Non-pigmented ciliary epithelial cell (primary cell): ENCODE measurements around the gene WNT7B.

- RRBS: no CpG with 5 or more reads among the region's 17 CpGs
These were observed 10.6 kb downstream of the RIBC2 start for GRCh38 chr22:45423937-45424664.

DNA sequence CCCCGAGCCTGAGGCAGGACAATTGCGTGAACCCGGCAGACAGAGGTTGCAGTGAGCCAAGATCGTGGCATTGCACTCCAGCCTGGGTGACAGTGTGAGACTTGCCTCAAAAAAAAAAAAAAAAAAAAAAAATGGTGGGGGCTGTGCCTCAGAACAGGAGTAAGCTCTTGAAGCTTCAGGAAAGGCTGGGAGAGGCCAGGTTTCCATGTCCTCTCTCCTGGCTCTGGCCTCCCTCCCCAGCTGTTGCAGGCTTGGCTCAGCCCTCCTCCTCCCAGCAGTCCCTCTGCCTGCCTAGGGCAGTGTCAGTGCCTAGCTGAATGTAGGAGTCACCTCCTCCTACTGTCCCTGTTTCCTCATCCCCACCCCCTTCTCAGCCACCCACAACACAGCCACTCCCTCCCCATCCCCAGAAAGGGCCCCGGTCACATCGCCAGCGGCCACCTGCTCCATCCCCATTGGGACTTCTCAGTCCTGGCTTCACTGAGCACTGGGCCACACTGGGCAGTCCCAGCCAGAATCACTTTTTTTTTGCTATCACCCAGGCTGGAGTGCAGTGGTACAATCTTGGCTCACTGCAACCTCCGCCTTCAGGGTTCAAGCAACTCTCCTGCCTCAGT, 3.0 kb upstream of the FBLN1 start:
- RRBS: no CpG with 5 or more reads among the region's 8 CpGs

- RRBS: 28% methylated on average over 1 of the region's 17 CpGs
These were observed 15.7 kb downstream of the FBLN1 start for GRCh38 chr22:45518327-45518905.

DNA sequence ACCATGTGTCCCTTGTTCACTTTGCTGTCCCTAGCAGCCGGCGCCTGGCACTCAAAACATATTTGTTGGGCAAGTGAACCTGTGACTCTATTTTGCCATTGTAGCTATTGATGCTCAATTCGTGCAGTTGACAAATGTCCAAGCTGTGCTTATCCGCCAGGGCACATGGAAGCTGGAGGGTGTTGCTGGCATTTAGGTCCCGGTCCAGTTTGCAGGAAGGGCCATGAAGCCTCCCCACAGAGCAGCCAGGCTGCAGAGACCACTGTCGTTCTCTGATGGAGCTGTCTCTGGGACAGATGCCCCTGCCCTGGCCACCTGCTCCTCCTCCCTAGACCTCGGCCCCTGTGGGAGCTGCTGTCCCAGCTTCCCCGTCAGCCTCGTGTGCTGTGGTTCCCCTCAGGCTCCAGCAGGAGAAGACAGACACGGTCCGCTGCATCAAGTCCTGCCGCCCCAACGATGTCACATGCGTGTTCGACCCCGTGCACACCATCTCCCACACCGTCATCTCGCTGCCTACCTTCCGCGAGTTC, 71.5 kb downstream of the FBLN1 start:
- RRBS: no CpG with 5 or more reads among the region's 20 CpGs

- RRBS: no CpG with 5 or more reads among the region's 9 CpGs
These were observed 113.9 kb downstream of the ATXN10 start for GRCh38 chr22:45785297-45786117.

GRCh38 chr22:45976889-45977725, at the start of gene WNT7B:
Gene WNT7B, minus strand, starts transcription at chr22:45977162.
- RRBS: 2% methylated on average over 18 of the region's 84 CpGs

DNA sequence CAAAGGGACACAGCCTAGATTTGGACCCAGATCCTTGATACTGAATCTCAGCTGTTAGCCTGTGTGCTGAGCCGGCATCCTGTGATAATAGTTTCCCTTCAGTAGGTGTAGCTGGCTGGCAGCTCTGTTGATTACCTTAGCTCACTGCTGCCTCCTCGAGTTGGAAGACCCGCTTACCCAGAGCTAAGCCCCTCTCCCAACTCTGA, 59.7 kb upstream of the WNT7B start:
- RRBS: no CpG with 5 or more reads among the region's 3 CpGs

- RRBS: 3% methylated on average over 23 of the region's 49 CpGs
These were observed 76.4 kb upstream of the WNT7B start for GRCh38 chr22:46053210-46054001.

- RRBS: 90% methylated on average over 2 of the region's 23 CpGs
These were observed 86.1 kb upstream of the WNT7B start for GRCh38 chr22:46062696-46063863.

DNA sequence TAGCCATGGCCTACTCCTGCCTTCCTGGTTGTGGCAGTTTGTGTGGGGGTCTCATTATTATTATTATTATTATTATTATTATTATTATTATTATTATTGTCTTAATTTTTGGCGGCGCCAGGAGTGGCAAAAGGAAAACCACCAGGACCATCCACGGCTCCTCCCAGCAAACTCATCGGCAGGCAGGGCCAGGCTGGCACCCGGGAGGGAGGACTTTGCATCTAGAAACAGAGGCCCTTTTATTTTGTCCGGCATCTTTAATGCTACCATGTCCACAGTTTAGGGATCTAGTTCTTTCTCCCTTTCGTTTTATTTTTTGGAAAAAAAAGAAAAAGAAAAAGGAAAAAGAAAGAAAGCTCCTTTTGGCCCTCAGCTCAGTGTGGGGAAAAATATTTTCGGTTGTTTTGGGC, 69.4 kb upstream of the PPARA start:
- RRBS: no CpG with 5 or more reads among the region's 8 CpGs

DNA sequence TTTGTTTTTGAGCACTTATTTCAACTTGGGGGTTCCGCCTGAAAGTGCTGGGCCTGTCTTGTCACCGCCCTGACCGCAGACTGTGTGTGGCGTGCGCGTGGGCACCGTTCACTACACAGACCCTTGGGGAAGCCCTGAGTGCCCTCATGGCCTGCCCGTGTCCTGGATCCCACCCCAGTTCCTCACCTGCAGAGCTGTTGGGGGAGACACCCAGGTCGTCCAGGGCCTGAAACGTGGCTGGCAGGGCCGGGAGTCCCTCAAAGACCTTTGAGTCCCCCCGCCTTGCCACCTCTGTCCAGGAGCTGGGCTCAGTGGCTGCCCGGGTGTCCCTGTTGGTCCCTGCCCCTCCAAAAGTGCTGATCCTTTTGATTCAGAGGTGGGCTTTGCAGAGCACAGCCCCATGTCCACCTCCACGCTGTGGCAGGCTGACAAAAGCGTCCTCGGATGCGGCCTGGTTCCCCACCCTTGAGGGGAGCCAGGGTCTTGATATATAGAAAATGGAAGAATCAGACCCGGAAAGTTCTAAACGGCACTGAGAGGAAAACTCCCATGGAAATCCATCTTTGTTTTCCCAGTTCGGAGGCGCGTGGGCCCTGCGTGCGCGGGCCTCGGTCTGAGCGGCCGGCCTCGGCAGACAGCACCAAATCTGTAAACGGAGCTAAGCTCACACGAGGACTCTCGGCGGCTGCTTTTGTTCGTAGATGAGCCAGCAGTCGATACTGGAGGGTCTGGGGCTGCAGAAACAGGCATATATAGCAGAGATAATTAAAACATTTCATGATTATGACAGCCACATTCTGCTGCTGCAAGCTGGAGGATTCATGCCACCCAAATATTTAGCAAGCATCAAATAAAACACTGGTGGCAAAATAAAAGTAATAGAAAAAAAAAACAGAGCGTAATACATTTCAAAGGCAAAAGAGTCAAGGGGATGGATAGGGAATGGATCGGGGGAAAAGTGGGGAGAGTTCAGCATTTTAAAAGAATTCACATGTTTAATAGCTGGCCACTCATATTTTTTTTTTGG, 68.6 kb upstream of the PPARA start:
- RRBS: 89% methylated on average over 3 of the region's 37 CpGs

DNA sequence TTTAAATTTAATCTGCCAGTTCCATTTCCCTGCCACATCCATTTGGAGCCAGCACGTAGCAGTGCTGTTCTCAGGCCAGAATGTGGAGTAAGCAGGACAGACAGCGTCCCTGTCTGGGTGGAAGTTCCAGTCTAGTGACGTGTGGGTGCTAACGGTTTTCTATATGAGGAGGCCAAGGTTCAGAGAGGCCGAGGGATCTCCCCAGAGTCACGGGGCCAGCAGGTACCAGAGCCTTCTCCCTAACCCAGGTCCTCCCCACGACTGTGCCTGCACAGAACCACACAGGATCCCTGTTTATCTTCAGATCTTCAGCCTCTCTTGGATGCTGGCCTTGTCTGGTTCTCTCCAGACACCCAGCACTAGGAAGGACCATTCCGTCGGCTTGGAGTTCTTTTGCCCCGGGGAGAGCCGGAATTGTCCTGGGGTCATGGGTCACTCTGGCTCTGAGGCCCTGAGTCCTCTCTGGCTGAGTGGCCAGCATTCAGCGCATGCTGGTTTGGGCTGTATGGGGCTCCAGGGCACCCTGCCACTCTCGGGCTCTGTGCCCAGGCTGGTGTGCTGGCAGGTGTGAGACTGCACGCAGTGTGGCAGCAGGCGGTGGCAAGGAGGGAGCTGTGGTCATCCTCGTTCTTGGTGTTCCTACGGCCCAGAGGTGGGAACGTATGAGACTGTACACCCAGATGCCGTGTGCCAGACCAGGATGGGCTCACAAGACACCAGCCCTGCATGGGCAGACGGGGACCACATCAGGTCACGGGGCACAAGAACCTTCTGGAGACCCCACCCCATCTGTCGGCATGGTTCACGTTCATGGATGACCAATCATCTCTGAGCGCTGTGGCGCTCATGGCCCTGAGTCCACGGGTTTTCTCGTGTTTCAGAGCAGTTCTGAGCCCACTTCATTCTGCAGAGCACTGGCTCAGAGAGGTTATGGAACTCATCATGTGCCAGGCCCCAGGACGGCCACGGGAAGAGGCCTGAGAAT, 63.4 kb upstream of the PPARA start:
- RRBS: no CpG with 5 or more reads among the region's 29 CpGs

DNA sequence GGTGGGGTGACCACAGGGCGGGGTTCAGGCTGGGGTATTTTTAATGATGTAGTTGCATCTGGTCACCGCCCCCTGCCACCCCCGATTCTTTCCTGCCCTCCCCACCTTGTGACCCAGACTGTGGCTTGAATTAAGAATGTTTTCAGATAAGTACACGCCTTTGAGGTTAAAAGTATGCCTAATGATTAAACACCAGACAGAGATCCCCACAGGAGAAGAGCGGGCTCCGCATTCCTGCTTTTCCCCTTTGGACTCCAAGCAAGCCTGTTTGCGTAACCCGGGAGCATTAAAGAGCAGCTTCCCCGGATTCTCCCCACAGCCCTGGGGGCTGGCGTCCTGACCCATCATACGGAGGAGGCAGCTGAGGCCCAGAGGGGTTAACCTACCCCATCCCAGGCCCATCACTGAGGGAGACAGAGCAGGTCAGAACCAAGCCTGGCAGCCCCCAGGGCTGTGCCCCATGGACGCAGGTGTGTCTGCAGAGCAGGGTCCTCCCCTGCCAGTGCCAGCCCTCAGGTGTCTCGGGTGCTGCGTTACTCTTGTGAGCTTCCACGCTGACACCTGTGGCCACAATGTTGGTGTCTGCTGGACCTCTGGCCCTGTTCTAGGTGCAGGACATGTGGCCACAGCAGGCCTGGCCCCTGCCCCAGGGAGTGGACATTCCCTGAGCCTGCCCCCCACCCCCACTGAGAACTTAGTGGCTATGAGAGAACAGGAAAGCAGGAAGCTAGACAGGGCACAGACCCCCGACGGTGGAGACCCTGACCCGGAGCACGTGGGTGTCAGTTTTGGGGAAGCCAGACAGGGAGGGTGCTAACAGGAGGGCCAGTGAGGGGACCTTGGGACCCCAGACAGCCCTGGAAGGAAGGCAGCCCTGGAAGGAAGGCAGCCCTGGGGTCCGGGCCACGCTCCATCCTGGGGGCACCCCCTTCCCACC, 44.2 kb upstream of the PPARA start:
- RRBS: 71% methylated on average over 2 of the region's 21 CpGs

DNA sequence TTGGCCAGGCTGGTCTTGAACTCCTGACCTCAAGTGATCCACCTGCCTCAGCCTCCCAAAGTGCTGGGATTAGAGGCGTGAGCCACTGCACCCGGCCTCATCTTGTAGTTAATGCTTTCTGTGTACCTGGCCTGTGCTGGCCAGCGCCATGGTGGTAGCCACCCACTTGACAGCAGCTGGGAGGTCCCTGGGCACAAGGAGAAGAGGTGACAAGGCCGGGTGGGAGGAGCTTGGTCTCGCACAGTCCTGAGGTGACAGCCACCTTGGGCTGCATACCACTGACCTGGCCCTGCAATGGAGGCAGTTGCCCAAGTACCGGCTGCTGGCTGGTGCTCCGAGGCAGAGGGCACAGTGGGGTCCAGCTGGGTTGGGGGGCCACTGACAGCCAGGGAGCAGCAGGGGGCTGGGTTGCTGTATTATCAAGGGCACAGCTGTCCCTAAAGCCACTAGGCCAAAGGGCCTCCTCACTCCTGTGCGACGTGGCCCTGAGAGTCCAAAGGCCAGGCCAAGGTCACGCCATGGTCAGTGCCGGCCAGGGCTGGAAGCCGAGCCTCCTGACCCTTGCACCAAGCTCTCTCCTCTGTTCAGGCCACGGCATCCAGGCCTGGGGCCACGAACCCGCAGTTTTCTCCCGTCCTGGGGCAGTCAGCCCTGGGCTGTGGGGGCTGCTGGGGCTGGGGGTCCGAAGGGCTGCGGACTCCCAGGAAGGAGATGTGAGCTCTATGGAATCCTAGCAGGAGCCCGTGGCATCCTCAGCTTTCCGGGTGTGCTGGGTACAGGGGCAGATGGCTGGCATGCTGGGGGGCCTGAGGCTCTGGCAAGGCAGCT, 17.6 kb upstream of the PPARA start:
- RRBS: 92% methylated on average over 3 of the region's 20 CpGs

DNA sequence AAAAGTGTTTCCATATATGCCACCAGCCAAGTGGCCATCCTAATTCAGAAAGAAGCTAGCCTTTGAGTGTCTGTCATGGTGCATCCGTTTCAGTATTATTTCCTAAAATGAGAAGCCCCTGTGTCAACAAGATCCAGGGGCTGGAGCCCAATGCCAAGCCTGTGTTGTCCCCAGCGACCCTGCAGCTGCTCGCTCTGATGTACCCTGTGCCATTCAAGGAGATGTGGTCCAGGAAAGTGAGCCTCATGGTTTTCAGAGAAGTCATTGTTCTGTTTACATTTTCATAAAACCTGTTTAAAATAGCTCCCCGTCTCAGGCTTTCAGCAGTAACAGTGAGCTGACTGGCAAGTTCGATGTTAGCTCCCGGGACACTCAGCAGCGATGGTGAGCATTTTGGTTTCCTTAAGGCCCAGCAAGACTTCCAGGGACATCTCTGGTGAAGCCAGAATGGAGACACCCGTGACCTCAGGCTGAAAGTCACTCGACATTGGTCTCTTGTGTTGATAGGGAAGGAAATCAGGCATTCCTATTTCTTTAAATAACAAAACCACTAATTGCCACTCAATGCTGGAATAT, 12.3 kb downstream of the CDPF1 start:
- RRBS: no CpG with 5 or more reads among the region's 9 CpGs

GRCh38 chr22:46244166-46244699, 5.9 kb downstream of the CDPF1 start:
- RRBS: no CpG with 5 or more reads among the region's 9 CpGs

GRCh38 chr22:46376769-46377122, 41.2 kb downstream of the TRMU start:
- RRBS: no CpG with 5 or more reads among the region's 8 CpGs

GRCh38 chr22:46408532-46408957, 73.0 kb downstream of the TRMU start:
- RRBS: no CpG with 5 or more reads among the region's 19 CpGs

DNA sequence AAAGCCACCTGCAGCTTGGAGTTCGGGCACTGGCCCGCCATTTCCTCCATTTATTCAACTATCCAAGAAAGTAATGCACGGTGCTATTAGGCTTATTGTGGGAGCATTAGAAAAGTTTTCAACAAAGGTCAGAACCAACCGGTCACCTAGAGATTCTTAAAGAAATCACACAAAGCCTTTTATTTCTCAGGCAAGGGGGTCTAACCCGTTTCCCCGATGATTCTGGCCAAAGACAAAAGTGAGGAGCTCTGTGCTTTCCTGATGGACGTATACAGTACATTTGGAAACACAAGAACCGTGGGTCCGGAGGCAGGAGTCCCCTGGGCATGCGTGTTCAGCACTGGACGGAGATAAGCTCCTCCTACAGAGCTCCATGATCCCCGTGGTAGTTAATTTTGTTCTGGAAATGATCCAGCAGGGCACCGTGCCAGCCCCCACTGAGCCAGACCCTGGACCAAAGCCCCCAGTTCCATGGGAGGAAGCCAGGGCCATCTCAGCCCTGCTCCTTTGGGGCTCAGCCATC, 83.2 kb downstream of the TRMU start:
- RRBS: no CpG with 5 or more reads among the region's 13 CpGs

DNA sequence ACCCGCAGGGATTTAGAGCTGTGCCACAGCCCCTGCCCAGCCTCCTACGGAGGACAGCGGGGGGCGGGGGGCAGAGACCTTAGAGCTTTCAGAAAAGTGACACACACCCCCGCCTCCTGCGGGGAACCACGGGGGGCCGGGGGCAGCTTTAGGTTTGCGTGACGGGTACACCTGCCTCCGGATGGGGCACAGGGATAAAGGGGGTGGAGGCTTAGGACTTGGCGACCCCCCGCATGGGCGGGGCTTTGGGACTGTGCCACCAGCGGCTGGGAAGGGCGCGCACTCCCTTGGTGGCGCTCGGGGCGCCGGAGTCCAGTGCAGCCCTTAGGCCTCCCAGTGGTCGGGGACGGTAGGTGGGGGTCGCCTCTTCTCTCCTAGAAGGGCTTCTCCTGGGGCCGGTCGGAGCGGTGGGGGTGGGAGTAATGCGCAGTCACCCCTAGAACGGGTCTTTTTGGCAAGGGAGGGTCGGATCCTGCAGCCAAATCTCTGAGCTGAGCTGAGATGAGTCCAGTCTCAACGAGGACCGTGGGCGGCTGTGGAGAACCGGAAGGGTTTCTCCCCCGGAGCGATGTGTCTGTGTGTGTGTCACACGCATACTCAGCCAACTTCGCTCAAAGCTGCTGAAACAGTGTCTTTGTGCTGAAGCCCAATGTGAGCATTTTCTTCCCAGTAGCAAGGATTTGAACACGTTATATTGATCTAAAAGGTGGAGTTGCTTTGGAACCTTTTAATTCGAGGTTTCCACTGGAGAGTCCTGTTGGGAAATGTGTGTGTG, 1.2 kb upstream of the CELSR1 start:
- RRBS: no CpG with 5 or more reads among the region's 40 CpGs